Mammary epithelial cell (primary cell): ENCODE results near the genes RFESD, RHOBTB3 and CAST.

DNA sequence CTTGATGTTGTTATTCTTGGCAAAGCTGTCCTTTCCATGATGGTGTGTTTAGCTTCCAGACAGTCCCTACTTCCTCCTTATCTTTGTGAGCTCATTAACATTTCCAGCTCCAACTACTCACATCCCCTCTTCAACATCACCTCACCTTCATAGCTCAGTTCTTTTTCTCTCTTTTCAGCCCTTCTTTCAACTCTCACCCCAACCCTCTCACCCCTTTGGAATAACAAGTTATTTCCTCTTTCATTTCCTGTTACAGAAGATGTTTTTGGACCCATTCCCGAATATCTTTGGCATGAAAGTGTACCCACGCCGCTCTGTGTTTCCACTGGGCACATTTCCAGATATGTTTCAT lies 223.5 kb upstream of the NR2F1 start:
- CAGE, long polyA plus RNA, result no peak
- RRBS, result no CpG with 5 or more reads among the region's 3 CpGs

- CAGE, long polyA plus RNA, result no peak
- RRBS, result no CpG with 5 or more reads among the region's 10 CpGs
These were observed 4.5 kb upstream of the NR2F1 start for GRCh38 chr5:93578571-93578919.

DNA sequence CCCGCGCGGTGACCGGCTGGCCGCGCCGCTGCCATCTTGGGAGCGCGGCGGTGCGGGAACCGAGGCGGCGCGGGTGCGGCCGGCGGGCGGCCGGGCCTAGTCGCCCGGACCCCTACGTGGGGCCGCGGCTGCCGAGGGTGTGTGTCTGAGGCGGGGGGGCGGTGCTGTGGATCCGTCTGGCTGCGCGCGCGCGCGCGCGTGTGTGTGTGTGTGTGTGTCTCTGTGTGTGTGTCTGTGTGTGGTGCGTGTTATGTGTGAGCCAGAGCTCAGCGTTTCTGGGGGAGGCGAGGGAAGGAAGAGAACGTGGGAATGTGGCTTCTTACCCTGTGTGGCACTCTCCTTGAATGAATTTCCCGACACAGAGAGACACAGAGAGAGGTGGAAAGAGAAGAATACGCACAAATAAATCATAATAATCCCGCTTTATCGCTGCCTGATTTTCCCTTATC lies 5.6 kb downstream of the NR2F1 start:
- CAGE, long polyA plus RNA, result no peak
- RRBS, result 37% methylated on average over 14 of the region's 45 CpGs

- CAGE, long polyA plus RNA, result no peak
- RRBS, result no CpG with 5 or more reads among the region's 7 CpGs
These were observed 114.9 kb upstream of the POU5F2 start for GRCh38 chr5:93856241-93856725.

DNA sequence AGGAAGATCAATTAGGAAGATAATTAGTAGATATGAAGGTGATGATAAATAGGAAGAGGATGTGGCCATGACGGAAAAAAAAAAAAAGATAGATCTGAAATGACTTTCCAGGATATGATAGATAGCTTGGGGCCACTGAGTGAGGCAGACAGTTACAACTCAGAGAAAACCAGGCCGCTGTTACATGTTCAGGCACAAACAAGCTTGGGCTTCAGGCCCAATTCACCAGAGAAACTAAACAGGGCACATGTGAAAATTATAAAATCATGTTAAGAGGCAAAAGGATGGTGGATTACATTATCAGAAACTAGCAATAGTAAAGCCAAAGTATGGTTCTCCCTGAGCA lies 43.1 kb downstream of the KIAA0825 start:
- CAGE, long polyA plus RNA, result no peak
- RRBS, result no CpG with 5 or more reads among the region's 2 CpGs

GRCh38 chr5:94894396-94895071 lies 276.1 kb downstream of the SLF1 start:
- CAGE, long polyA plus RNA, result no peak
- RRBS, result no CpG with 5 or more reads among the region's 6 CpGs

DNA sequence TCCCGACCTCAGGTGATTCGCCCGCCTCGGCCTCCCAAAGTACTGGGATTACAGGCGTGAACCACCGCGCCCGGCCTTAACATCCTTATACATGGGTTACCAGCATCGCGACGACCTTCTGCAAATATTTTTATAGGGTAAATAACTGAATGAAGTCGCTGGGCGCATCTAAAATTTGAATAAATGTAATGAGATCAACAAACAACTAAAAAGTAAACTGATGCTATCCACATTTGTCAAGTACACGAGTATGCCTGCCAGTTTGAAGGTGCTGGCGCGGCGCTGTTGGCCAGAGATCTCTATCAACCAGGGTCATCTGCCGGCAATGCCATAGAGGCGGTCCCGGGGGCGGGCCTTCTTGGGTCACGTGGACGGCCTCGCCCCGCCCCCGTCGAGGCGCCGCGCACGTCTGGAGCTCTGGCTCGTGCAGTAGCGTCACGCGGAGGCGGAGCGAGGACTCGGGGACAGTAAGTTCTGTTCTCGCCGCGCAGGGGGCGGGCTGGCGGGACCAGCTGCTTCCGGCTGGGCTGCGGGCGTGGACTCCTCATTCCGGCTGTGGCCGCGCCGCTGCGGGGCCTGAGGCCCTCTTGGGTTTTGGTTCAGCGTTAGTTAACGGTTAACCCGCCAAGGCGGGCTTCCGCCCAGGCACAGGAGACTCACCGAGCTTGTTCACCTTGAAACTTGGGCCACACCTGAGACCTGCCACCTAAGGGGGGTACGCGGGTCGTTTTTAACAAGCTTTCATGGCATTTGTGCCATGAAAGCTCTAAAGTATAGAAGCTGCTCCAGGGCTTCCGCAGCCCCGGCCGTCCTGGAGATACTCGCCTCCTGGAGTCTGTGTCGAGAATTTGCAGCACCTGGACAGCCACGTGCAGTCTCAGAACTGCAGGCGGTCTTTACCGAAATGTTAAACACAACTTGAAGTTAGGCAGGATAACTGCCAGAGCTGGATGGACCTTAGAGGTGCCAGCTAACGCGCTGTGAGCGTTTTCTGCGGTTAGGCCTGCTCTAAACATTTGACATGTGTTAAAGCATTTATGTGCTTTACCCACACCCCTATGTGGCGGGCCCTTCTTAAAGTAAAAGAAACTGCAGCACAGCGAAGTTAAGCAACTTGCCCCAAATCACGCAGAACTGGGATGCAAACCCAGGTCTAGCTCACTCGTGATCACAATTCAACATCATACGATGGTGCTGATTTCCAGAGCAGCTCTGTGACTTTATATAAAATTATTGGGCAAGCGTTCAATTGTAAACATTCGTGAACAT lies at the start of gene RFESD:
Gene RFESD, plus strand, starts transcription at position 427 of the 1,269 bp plus-strand sequence.
- CAGE, long polyA plus RNA, result no peak
- RRBS, result no CpG with 5 or more reads among the region's 79 CpGs

DNA sequence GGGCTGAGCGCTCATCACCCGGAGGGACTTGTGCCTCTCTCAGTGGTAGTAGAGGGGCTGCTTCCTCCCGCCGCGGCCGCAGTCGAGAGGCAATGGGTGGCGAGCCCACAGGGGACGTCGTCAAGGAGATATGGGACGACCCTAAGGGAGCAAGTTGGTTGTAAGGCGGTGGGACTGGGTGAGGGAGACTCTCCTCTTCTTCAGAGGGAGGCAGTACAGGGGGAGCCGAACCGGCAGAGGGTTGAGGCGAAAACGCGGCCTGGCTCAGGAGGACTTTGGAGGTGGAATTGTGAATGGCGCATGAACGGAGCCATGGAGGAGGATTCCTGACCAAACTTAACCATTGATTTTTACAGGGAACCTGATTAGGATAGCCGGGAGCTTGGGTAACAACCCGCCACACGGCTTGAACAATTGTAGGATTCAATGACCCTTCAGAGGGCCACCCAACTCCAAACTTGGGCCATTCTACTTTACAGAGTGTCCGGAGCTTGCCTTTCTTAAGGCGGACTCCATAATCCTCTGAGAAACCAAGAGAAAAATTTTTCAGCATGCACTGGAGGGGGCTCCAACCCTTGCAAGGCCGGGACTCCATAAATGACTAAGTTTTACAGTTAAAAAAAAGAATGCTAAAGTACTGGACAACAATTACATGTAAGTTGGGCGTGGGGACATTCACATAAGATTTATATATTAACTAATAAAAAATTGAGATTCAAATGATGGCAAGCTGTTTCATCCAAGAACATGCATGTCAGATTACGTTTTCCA lies 19.5 kb upstream of the RHOBTB3 start:
- CAGE, long polyA plus RNA, result no peak
- RRBS, result no CpG with 5 or more reads among the region's 27 CpGs

GRCh38 chr5:95730602-95731402 lies at the start of gene RHOBTB3:
Gene RHOBTB3, plus strand, starts transcription at chr5:95731336.
- CAGE, long polyA plus RNA, result no peak
- RRBS, result under 1% methylated on average over 9 of the region's 56 CpGs

DNA sequence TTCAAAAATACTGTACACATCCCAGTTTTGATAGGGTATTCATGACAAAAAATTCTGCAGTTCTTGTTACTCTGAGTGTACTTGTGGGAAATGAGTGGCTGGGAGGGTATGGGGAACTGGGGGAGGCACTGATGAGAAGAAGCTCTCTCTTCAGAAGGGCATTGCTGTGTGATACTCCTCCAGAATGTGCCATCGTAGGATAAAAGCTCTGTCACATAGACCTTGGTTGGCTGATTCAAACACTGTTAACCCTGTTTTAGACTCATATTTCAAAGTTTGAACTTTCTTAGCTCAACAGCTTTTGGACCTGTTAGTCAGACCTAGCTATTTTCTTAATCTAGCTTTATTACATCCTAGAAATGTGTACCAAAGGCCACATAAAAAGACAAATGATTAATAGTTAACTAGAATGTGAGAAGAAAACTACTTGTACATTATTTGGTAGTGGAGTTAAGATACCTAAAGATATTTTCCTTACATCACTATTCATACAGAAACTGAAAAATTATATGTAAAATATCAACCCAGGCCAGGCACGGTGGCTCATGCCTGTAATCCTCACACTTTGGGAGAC lies 4.2 kb downstream of the RHOBTB3 start:
- CAGE, long polyA plus RNA, result no peak
- RRBS, result no CpG with 5 or more reads among the region's 2 CpGs

DNA sequence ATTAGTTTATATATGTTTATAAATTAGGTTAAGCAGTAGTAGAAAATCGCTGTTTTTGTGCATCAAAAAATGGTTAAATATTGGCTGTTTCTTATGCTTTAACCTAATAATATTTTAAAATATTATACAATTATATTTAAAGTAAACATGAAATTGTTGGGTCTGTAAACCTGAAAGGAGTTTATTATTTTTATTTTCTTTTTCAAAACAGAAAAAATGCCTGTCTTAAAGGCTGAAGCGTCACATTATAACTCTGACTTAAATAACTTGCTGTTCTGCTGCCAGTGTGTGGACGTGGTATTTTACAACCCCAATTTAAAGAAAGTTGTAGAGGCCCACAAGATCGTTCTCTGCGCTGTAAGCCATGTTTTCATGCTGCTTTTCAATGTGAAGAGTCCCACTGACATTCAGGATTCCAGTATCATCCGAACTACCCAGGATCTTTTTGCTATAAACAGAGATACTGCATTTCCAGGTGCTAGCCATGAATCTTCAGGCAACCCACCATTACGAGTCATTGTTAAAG lies 24.1 kb downstream of the RHOBTB3 start:
- CAGE, long polyA plus RNA, result no peak
- RRBS, result no CpG with 5 or more reads among the region's 7 CpGs

GRCh38 chr5:95896618-95897311 lies 64.9 kb downstream of the ELL2 start:
- CAGE, long polyA plus RNA, result no peak
- RRBS, result no CpG with 5 or more reads among the region's 2 CpGs

DNA sequence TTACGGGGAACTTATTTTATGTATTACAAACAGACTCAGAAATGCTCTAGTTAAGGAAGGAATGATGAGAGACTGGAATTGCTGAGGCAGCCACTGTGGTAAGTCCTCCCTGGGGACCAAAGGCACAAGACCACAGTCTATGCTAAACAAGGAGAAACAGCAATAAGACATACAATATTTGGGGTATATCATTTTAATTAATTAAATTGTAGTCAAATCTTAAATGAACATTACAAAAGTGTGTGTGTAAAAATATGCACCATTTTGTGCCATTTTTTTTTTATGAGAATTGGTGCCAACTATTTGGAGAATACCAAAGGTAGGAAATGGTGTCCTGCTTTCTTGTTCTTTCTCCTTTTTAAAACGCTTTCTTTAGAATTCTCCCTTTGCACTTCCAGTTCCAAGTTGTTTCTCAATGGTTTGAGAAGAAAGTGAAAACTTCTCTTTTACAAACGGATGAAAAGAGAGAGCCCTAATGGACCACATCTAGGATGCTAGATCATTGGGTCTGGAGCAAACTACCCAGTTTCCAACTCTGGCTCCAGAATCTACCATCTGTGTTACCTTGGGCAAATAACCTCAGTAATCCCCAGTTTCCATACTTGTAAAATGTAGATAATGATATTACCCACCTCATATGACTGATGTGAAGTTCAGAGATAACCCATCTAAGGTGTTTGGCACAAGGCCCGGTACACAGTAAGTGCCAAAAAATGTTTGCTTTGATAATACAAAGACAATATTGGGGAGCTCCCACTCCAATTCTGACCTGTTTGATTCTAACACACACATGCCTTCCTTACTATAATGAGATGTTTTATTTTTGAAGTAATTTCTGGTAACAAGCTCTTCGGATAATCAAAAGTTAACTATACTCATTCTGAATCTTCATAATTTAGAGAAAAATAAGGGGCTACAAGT lies 30.8 kb downstream of the ELL2 start:
- CAGE, long polyA plus RNA, result no peak
- RRBS, result no CpG with 5 or more reads among the region's 5 CpGs

DNA sequence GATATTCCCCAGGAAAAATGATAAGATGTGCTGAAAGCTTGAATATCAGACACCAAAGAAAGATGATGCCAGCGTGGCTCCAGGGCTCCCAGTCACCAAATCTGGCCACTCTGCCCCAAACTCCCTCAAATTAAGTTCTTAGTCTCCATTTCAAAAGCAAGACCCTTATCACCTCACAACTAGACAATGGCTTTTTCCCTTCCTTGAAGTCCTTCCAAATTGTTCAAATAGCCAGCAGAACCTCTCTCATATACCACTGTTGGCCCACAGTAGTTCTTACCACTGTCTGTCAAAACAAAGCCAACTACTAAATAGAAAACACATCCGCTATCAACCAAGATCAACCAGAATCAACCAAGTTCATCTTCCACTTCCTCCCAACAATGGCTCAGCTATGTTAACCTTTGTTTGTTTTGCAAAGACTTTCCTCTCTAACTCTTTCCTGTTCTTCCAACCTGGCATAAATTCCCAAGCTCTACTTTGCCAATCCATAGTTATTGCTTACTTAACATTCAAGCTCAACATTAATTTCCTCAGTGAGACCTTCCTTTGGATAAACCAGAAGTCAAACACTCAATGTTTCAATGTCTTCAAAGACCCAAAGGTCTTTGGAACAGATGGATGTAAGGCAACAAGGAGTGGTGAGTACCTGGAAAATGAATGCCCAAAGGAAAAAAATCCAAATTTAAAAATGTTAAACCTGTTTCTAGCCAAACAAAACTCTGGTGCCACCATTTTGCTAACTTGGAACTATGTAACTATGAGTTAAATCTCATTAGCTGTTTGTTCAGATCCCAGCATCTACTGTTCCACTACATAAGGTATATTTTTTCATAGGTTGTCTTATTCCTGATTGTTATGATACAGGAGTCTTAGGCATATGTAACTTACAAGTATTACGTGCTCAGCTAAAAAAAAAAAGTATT lies 15.1 kb downstream of the ELL2 start:
- CAGE, long polyA plus RNA, result no peak
- RRBS, result no CpG with 5 or more reads among the region's 3 CpGs

DNA sequence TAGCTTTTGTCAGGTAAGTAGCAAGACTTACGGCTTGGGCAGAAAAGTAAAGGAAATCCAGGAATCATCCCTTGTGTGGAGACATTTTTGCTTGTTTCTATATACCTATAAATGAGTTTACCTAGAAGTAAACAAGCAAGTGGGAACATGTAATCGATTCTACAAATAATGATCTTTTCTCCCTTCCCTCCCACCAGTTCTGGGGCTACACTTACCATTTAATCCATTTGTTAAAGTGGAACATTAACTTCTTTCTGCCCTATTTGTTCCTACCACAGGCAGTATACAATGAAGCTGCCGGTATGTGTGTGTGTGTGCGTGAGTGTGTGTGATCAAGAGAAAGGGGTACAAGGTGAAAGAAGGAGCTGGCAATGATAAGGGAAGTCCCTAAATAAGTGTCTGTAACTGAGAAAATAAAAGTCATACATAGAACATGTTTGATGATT lies 26.4 kb upstream of the ELL2 start:
- CAGE, long polyA plus RNA, result no peak
- RRBS, result no CpG with 5 or more reads among the region's 4 CpGs

- CAGE, long polyA plus RNA, result no peak
These were observed 165.7 kb upstream of the ELL2 start for GRCh38 chr5:96127365-96127659.

- CAGE, long polyA plus RNA, result no peak
- RRBS, result no CpG with 5 or more reads among the region's 9 CpGs
These were observed 93.0 kb downstream of the PCSK1 start for GRCh38 chr5:96339890-96340705.

DNA sequence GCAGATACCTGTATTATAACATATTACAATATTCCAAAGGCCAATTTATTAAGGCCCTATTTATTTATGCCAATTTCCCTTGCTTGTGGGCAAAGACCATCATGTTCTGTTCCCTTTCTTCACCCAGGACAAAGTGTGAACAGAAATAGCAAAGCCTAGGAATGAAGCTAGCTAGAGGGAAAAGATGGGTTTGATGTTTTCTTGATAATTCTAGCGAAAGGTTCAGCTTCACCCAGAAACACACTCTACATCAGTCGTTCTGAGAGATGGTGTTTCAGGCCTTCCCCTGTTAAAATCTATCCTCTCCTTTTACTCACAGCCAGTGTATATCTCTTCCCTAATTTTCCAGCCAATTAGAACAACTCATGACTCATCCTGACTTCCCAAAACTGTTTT lies 28.6 kb upstream of the CAST start:
- CAGE, long polyA plus RNA, result no peak
- RRBS, result no CpG with 5 or more reads among the region's 2 CpGs

- CAGE, long polyA plus RNA, result no peak
- RRBS, result no CpG with 5 or more reads among the region's 1 CpG
These were observed 1.8 kb upstream of the CAST start for GRCh38 chr5:96660330-96660863.

DNA sequence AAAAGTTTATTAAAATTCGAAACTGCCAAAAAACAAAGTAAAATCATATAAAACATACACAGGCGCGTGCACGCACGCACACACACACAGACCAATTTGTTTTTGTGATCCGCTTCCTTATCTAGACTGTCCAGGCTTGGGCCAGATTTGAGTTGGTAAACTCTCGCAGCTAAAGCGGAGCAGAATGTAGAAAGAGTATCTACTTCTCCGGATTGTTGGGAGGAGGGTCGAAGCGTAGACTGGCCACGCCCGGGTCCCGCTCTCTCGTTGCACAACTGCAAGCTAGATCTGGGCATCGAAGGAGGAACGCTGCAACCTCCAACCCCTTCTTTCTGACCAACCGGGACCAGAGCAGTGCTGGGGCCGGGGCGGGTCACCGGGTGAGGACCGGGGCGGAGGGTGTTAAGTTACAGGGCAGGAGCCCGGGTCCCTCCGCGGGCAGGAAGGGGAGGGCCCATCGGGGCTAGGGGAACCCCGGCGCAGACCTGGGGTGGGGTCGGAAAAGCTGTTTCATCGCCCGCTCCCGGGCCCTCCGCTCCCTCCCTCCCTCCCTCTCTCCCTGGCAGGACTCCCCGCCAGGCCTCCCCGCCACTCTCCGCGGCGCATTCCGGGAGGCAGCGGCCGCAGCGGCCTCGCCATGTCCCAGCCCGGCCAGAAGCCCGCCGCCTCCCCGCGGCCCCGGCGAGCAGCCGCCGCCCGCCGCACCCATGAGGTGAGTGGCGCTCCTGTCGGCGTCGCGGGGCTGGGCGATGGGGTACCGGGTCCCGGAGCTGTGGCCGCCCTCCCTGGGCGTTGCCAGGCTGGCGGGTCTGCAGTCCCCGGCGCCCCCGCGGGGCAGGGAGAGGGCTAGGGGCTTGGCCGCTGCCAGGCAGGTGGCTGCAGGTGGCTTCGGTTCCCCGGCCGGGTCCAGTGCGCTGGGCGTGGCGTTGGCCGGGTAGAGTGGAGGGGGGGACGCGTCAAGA lies at the start of gene CAST:
Gene CAST, plus strand, starts transcription at position 591 of the 962 bp plus-strand sequence.
- CAGE, long polyA plus RNA, result no peak
- RRBS, result 2% methylated on average over 50 of the region's 80 CpGs